Upper lobe of left lung (tissue), 5 donors: Measurements from ENCODE around the gene ENPP6.

DNA sequence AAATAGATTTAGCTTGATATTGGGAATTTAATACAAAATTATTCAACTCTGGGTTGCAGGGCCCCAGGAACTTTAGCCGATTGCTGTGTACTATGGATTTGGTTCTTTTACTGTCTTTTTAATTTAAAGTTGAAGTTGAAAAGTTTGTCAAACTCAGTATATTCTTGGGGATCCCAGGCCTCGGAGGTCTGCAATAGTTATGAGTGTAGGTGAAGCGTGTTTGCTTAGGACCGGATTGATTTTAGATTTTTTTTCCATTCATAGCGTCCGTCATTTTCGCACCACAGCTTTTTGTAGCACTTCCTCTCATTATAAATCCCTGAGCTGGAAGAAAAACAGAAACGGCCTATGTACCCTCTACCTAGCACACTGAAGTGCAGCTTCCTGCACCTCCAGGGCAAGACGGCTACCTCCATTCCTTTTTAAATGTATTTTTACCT lies 433 bp upstream of the AGA start:
- PRO-cap, 2 experiments = no peak in any of the 2 experiments
- RAMPAGE, long total RNA, 4 experiments = no peak in any of the 4 experiments

DNA sequence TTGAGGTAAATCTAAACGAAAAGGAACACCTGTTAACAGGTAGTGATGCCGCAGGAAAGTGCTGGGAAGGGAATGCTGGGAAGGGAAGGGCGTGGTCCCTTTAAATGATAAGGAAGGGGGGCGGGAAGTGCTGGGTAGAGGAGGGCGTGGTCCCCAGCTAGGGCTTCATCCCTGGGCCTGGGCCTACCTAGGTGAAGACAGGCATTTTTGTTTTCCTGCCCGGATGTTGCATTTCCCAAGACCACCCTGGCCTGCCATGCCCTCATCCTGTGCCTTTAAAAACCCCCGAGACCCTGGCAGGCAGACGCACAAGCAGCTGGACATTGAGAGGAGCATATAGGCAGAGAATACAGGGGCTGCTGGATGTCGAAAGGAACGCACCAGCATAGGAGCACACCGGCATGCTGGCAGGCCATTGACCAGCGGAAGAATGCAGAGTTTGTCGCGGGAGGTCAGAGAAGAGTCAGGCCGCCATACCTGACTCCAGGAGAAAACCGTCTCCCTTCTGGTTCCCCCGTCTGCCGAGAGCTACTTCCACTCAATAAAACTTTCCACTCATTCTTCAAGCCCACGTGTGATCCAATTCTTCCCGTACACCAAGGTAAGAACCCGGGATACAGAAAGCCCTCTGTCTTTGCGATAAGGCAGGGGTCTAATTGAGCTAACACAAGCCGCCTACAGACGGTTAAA lies 2.8 kb upstream of the AGA start:
- PRO-cap, 2 experiments = no peak in any of the 2 experiments
- RAMPAGE, long total RNA, 4 experiments = start-site peak on the plus strand in 1 of 4 experiments, centred at position 217 of the sequence, 16 reads per replicate

GRCh38 chr4:180059531-180060039 lies 2183.6 kb upstream of the TENM3 start:
- PRO-cap, 2 experiments = no peak in any of the 2 experiments
- RAMPAGE, long total RNA, 4 experiments = no peak in any of the 4 experiments

GRCh38 chr4:181770506-181770835 lies 472.7 kb upstream of the TENM3 start:
- PRO-cap, 2 experiments = no peak in any of the 2 experiments
- RAMPAGE, long total RNA, 4 experiments = no peak in any of the 4 experiments

- PRO-cap, 2 experiments = no peak in any of the 2 experiments
- RAMPAGE, long total RNA, 4 experiments = no peak in any of the 4 experiments
Measured at GRCh38 chr4:182975556-182976266, 58.5 kb upstream of the DCTD start.

DNA sequence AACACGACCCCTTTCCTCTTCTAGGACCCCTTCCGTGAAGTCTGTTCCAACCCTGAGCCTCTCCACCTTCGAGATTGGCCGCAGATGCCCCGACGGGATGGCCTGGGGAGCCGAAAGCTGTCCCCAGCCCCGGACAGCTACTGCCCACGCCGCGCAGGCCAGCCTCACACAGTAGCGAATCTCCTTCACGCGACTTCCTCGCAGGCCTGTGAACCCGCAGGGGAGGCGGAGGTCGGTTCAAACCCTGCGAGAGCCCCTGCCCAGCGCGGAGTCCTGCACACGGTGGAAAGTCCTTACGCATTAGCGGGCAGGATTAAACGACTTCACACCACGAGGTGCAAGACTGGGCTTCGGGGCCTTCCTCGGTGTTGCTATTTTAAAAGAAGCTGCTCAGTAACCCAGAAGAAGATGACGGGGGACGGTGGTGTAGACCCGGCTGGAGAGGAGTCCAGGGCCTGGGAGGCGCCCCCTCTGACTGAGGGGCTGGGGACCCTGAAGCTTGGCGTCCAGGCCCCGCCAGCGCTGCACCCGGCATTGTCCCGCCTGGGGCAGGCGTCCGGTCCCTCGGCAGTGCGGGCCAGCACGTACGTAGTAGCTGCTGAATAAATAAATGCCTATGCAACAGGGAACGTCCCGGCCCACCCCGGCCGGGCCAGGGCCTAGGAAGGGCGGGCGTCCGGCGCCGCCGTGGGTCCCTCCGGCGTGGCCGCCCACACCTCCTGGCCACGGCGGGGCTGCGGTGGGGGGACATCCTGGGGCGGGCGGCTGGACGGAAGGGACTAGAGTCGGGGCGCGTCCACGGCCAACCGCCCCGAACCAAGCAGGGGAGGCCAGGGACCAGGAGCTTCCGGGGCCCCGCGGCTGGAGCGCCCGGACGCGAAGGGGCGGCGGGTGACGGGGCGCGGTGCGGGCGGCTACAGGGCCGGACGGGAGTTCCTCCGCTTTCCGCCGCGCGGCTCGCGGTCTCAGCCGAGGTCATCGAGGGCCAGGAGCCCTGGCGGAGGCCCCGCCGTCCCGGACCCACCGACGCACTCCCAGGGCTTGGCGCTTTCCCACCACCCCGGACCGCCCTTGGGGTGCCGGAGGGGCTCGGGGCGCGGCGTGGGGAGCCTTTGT lies 1.1 kb upstream of the WWC2 start:
- PRO-cap, 2 experiments = peak in 2 of 2 experiments; most common plus-strand start position 750 of the sequence (in 1); most common minus-strand start position 572 of the sequence (in 1)
- RAMPAGE, long total RNA, 4 experiments = start-site peak on the plus strand in 1 of 4 experiments, centred at positions 218 to 303 of the sequence, 5 to 6 reads per replicate

DNA sequence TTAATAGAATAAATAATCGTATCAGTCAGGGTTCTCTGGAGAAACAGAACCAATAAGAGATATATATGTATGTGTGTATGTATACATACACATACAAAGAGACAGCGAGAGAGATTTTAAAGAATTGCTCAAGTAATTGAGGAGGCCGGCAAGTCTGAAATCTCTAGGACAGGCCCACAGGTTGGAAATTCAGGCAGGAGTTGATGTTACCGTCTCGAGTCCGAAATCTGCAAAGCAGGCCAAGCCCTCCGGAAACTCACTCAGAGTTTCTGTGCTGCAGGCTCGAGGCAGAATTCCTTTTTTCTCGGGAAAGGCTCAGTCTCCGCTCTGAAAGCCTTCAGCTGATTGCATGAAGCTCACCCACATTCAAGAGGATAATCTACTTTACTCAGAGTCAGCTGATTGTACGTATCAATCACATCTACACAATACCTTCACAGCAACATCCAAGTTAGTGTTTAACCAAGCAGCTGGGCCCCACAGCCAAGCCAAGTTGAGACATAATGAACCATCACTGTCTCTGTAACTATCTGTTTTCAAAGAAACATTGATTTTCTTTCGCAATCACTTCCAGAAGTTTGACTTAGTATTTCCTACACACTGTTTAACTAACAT lies 40.5 kb downstream of the RWDD4 start:
- PRO-cap, 2 experiments = no peak in any of the 2 experiments
- RAMPAGE, long total RNA, 4 experiments = no peak in any of the 4 experiments

DNA sequence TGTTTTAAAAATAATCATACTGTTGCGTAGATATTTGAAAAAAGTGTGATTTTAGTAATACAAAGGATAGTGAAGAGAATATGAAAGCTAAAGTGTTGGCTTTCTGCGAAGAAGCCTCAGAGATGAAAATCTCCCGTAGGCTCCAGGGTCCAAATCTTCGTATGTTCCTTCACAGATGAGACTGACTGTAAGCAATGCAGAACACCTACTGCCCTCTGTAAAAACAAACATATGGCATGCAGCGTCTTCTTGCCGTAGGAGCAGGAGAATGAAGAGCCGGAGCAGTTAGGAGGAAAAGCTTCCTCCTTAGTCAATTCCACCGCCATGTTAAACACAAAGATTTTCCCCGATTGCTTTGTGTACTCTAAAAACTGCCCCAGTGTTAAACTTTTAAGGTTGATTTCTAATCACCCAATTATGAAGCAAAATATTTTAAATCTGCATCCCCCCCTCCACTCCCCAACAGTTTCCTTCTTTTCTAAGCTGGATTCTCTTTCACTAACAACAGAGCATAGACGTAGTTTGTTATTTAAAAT lies 22.5 kb downstream of the RWDD4 start:
- PRO-cap, 2 experiments = no peak in any of the 2 experiments
- RAMPAGE, long total RNA, 4 experiments = no peak in any of the 4 experiments

DNA sequence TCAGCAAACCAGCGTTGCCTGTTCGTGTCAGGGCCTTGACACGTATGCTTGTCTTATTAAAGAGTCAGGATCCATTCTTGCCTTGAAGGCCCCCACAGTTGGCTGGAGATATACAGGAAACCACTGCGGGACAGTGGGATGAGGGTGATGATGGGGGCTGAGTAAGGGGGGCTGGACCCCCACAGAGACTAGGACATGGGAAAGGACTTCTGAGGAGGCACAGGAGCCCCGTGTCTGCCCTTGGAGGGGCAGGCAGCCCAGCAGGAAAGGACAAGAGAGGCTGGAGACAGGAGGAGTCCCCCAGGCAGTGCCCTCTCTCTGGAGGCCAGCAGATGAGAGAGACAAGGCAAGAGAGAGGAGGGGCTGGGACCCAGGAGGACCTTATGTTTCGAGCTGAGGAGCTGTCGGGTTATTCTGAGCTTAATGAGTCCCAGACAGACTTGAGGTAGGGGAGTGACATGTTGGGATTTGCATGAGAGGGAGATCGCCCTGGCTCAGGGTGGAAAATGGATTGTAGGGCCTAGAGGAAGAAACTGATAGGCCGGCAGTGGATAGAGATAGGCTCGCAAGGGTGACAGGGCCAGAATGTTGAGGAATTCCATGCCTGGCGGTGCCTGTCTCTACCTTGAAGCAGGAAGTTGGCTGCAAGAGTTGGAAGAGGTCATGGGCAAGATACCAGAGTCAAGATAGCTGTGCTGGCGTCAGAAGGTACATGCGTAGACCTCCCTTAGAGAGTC lies 19.2 kb downstream of the STOX2 start:
- PRO-cap, 2 experiments = no peak in any of the 2 experiments
- RAMPAGE, long total RNA, 4 experiments = start-site peak on the plus strand in 1 of 4 experiments, centred at position 436 of the sequence, 18 reads per replicate

GRCh38 chr4:184193780-184194193 lies 23.9 kb downstream of the ENPP6 start:
- PRO-cap, 2 experiments = no peak in any of the 2 experiments
- RAMPAGE, long total RNA, 4 experiments = no peak in any of the 4 experiments

GRCh38 chr4:184208435-184208938 lies 9.2 kb downstream of the ENPP6 start:
- PRO-cap, 2 experiments = no peak in any of the 2 experiments
- RAMPAGE, long total RNA, 4 experiments = no peak in any of the 4 experiments

DNA sequence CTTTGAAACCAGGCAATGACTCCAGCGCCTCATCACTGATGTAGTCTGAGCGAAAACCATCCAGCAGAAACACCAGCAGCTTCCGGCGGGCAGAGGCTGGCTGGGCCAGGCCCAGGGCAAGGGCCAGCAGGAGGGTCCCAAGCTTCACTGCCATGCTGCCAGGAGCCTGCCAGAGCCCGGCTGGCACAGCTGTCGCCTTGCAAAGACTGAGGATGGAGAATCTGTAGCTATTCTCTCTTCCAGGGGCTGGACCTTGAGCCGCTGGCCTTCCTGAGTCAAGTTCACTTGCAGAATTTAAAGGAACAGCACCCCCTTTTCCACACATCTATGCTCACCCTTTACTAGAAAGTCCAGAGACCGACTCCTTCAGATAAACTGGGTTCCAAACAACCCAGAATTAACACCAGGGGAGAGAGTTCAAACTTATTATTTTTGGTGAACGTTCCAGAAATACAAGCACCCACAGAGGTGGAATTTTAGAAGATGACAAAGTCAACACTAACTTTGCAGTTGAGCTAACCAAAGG lies at the start of gene ENPP6:
Gene ENPP6, minus strand, starts transcription at position 208 of the 526 bp plus-strand sequence.
- PRO-cap, 2 experiments = no peak in any of the 2 experiments
- RAMPAGE, long total RNA, 4 experiments = no peak in any of the 4 experiments

- PRO-cap, 2 experiments = no peak in any of the 2 experiments
- RAMPAGE, long total RNA, 4 experiments = no peak in any of the 4 experiments
Measured at GRCh38 chr4:184287507-184288379, 70.1 kb upstream of the ENPP6 start.

GRCh38 chr4:184344920-184346051 lies 127.6 kb upstream of the ENPP6 start:
- PRO-cap, 2 experiments = peak in 1 of 2 experiments; most common plus-strand start chr4:184345722 (in 1); most common minus-strand start chr4:184345438 (in 1)
- RAMPAGE, long total RNA, 4 experiments = no peak in any of the 4 experiments

GRCh38 chr4:184346581-184347209 lies 127.7 kb downstream of the IRF2 start:
- PRO-cap, 2 experiments = no peak in any of the 2 experiments
- RAMPAGE, long total RNA, 4 experiments = no peak in any of the 4 experiments

GRCh38 chr4:184349294-184350106 lies 124.8 kb downstream of the IRF2 start:
- PRO-cap, 2 experiments = no peak in any of the 2 experiments
- RAMPAGE, long total RNA, 4 experiments = no peak in any of the 4 experiments

- PRO-cap, 2 experiments = no peak in any of the 2 experiments
- RAMPAGE, long total RNA, 4 experiments = no peak in any of the 4 experiments
Measured at GRCh38 chr4:184351782-184352361, 122.5 kb downstream of the IRF2 start.

GRCh38 chr4:184412649-184413236 lies 61.6 kb downstream of the IRF2 start:
- PRO-cap, 2 experiments = no peak in any of the 2 experiments
- RAMPAGE, long total RNA, 4 experiments = start-site peak on the minus strand in 1 of 4 experiments, at chr4:184412863-184413036 at its widest, 9 to 17 reads per replicate

DNA sequence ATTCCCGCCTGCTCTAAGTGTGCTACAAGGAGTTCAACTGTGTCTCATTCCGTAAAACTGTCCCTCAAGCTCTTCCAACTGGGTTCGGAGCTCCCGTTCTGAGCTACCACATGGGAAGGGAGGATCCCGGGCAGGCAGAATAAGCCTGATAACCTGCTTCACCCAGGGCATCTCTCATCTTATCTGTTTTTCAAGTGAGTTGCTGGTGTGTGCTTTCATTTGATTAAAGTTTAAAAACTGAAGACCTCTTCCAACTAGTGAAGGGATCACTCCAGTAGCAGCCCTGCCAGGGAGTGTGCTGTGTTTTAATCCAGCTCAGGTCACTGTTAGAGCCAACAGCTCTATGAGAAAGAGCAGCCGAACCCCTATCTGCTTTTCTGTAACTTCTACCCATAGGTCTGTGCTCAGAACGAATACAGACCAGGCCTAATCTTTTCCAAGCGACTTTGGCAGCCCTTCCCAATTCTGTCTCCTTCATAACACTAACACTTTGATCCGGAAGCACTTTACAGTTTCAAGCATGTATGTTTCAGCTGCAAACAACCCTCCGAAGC lies 61.0 kb downstream of the IRF2 start:
- PRO-cap, 2 experiments = no peak in any of the 2 experiments
- RAMPAGE, long total RNA, 4 experiments = start-site peak on the minus strand in 1 of 4 experiments, centred at positions 212 to 467 of the sequence, 7 to 9 reads per replicate

DNA sequence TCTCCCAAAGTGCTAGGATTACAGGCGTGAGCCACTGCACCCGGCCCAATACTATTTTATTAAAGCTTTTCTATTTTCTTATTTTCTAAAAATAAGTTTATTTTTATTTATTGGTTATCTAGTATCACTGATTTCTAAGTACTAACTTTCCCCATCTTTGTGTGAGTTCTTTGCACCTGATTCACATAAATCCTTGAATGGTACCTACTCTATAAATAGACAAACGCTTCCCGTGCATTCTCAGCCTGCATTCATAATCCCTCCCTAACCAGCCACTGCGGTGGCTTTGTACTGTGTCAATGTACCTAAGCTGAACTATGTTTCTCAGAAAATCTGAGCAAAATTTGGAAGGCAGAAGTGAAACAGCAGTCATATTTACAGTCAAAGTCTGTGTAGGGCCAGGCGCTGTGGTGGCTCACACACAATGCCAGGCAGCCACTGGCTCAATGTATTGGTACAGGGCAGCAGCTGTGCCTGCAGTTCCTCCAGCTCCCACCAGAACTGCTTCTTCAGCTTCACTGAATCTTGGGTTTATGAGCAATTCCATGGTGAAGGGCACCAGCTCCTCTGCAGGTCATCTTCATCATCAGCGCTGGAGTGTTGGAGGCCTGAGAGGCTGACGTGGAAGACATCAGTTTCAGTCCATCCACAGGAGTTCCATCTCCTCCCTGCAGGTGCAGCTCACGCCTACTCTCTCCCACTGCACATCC lies 32.2 kb upstream of the IRF2 start:
- PRO-cap, 2 experiments = no peak in any of the 2 experiments
- RAMPAGE, long total RNA, 4 experiments = no peak in any of the 4 experiments